Measurements from ENCODE around the gene MEF2A.

GRCh38 chr15:99446908-99447351, 118.9 kb upstream of the MEF2A start:
- PRO-cap, 4 experiments: no peak in any of the 4 experiments
- RAMPAGE, long total RNA, 2 experiments: no peak in any of the 2 experiments
- RRBS: no CpG with 5 or more reads among the region's 21 CpGs

DNA sequence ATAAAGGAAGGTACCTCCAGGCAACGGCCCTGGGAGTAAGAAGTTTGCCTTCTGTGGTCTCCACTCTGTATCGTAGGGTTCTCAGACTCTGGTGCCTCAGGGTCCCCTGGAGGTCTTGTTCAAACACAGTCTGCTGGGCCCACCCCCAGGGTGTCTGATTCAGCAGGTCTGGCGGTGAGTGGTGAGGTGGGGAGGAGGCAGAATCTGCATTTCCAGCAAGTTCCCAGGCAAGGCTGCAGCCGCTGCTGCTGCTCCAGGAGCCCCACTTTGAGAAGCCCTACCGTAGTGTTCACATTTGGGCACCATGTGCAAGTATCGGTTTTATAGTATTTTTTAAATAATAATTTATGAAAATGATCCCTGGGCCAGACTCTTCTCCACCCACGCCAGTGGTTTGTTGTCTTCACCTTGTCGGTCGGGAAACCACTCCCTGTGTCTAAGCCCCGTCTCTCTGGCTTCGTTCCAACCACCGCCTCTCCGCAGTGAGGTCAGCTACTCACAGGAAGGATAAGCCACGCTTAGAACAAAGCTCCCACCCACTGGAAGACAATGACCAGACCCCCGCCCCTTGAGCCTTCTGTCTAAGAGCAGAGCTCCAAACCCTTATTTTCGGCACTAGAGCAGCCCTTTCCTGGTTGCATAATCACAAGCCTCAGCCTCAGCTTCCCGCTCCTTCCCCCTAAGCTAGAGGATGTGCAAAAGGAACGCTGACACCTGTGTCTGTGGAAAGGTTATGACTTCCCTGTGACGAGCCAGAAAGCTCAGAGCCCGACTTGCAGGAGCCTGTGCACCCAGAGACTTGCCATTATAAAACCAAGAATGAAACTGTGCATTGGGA, 115.0 kb upstream of the MEF2A start:
- PRO-cap, 4 experiments: peak in 3 of 4 experiments; most common plus-strand start position 491 of the sequence (in 2); most common minus-strand start position 391 of the sequence (in 1)
- RAMPAGE, long total RNA, 2 experiments: no peak in any of the 2 experiments
- RRBS: no CpG with 5 or more reads among the region's 20 CpGs

DNA sequence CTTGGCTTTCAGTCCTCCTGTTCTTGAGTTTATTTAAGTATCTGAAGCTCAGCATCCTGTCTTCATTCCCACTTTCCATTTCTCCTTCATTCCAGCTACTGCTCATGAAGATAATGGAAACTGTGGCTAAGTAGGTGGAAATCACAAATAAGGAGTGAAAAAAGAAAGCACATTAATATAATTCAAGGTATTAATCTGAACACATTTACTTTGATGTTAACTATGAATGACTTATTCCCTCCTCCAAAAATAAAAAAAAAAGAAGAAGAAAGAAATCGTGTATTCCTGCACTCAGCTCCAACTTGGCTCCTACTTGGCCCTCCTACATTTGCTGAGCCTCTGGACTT, 66.8 kb upstream of the MEF2A start:
- PRO-cap, 4 experiments: peak in 4 of 4 experiments; most common minus-strand start position 251 of the sequence (in 4)
- RAMPAGE, long total RNA, 2 experiments: no peak in any of the 2 experiments
- RRBS: no CpG with 5 or more reads among the region's 1 CpG

GRCh38 chr15:99504704-99505253, 61.0 kb upstream of the MEF2A start:
- PRO-cap, 4 experiments: no peak in any of the 4 experiments
- RAMPAGE, long total RNA, 2 experiments: no peak in any of the 2 experiments
- RRBS: no CpG with 5 or more reads among the region's 9 CpGs

DNA sequence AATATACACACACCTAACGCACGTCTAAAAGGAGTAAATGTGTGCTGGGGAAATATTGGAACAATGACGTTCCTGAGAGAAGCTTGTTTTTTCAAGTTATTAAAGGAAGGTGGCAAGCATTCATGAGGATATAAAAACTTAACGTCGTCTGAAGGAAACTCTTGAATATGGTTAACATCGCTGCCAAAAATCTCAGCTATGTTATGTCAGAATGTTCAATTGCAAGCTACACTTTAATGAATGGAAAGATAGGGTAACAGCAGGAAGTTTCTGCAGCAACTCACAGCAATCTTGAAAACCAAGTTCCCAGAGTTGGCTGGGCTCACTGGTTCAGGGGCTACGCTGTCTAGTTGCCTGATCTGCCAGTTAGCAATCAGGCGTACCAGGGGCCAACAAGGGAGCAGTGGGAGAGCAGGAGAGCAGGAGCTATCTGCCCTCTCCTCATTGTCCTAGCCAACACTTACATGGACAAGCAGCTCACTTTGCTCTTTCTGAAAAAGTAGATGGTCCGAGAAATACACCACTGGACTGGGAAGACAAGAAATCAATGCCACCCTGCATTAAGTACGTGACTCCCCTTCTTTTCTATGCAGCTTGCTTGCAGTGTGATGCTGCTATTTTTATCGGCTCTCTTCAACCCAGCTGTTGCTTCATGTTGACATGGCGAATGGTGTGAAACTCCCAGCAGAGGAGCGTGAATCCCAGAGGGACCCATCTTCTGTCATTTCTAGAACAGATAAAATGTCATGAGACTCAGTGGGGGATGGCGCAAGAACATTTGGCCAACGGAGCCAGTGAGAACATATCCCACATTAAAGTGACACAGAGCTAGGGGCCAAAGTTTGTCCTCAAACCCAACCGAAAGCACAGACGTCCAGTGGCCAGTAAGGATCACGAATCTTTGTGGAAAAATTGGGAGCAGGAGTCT, 54.0 kb upstream of the MEF2A start:
- PRO-cap, 4 experiments: no peak in any of the 4 experiments
- RAMPAGE, long total RNA, 2 experiments: no peak in any of the 2 experiments
- RRBS: no CpG with 5 or more reads among the region's 18 CpGs

DNA sequence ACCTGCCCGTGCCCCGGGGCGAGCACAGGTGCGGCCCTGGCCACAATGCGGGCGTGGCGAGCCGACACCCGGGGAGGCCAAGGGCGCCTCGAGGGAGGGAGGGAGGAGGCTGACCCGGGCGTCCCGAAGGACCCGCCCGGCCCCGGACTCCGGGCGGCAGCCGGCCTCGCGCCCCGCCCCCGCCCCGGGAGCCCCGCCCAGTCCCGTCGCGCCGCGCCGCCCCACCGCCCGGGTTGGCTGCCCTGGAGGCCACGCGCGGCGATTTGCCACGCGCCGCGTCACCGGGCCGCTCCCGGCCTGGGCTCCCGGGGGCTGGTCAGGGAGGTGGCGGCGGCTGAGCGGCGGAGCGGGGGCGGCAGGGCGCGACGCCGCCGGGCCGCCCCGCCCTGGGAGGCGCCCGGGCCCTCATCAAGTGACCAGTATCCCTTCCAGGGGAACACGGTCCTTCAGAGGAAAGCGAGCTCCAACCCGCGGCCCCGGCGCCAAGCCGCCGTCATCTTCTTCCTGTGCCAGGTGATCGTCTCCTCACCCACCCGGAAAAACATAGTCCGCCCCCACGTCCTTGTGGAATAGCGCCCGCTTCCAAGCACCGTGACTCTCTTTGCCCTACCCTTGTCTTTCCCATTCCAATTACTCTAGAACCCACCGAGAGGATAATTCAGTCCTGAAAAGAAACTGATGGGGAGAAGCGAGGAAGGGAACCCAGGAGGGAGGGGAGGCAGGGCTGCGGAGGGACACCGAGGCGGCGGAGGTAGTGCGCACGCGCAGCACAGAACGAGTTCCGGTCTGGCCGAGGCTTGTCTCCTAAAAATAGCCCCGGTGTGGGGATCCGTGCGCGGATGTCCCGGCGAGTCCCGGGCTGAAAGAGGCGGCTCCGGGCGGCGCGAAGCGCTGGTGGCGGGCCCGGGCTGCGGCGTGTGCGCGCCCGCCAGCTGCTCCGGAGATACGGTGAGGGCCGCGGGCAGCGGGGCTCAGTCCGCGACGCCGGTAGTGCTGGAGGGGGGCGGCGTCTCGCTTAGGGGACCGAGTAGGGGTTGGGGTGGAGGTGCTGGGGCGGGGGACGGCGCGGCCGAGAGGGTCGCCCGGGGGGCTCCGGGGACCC, at the start of gene MEF2A:
MEF2A (plus strand) TSS at position 828 of the 1,102 bp plus-strand sequence.
- PRO-cap, 4 experiments: peak in 4 of 4 experiments; most common plus-strand start position 836 of the sequence (in 4); most common minus-strand start position 150 of the sequence (in 2)
- RAMPAGE, long total RNA, 2 experiments: start-site peak on the plus strand in 1 of 2 experiments, centred at position 884 of the sequence, 655 reads per replicate
- RRBS: 2% methylated on average over 72 of the region's 129 CpGs

GRCh38 chr15:100060443-100061145, 281.2 kb downstream of the ADAMTS17 start:
- PRO-cap, 4 experiments: no peak in any of the 4 experiments
- RAMPAGE, long total RNA, 2 experiments: no peak in any of the 2 experiments
- RRBS: no CpG with 5 or more reads among the region's 14 CpGs

GRCh38 chr15:100345249-100345977, 3.6 kb upstream of the ADAMTS17 start:
- PRO-cap, 4 experiments: no peak in any of the 4 experiments
- RAMPAGE, long total RNA, 2 experiments: no peak in any of the 2 experiments
- RRBS: no CpG with 5 or more reads among the region's 5 CpGs

- PRO-cap, 4 experiments: no peak in any of the 4 experiments
- RAMPAGE, long total RNA, 2 experiments: no peak in any of the 2 experiments
- RRBS: no CpG with 5 or more reads among the region's 2 CpGs
These were observed 10.5 kb downstream of the CERS3 start for GRCh38 chr15:100518258-100518624.

DNA sequence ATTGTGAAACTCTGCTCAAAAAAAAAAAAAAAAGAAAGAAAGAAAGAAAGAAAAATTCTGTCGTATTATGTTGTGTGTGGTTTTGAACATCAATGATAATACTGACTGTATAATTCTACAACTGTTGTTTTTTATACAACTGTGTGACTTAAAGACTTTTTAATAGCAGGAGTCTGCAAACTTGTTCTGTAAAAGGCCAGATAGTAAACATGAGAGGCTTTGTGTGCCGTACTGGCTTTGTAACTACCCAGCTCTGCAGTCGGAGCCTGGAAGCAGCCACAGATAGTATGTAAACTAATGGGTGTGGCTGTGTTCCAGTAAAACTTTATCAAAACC, 11.8 kb downstream of the ASB7 start:
- PRO-cap, 4 experiments: no peak in any of the 4 experiments
- RAMPAGE, long total RNA, 2 experiments: no peak in any of the 2 experiments
- RRBS: no CpG with 5 or more reads among the region's 3 CpGs

- PRO-cap, 4 experiments: no peak in any of the 4 experiments
- RAMPAGE, long total RNA, 2 experiments: no peak in any of the 2 experiments
- RRBS: no CpG with 5 or more reads among the region's 9 CpGs
These were observed 8.1 kb downstream of the LRRK1 start for GRCh38 chr15:100926979-100927873.

DNA sequence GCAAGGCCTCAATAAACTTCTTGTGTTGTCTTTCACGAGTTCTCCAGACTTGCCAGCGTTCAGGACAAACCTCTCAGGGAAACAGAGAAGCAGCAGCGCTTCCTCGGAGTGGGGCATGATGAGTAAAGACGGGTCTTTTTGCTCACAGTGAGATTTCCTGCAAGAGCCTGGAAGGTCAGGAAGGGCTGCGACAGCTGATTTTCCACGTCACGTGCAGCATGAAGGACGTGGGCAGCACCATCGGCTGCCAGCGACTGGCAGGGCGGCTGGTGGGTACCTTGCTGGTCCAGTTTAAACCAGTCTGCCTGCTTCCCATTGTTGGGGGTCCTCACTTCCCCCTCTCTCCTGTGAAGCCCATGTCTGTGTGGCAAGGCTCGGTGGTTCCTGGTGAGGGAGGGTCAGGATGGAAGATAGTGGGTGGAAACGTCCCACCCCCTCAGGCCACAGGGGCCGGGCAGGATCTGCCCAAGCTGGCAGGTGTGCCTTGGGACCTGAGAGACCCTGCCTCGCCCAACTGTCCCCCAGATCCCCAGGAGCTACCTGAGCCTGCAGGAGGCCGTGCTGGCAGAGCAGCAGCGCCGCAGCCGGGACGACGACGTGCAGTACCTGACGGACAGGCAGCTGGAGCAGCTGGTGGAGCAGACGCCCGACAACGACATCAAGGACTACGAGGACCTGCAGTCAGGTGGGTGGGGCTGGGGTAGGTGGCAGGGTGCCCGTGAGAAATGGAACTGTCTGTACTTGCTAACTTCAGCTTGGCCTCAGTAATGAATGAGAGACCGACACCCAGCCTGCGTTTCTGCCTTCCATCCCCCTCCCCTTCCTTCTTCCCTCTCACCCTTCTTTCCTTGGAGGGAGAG, 108.2 kb downstream of the LRRK1 start:
- PRO-cap, 4 experiments: no peak in any of the 4 experiments
- RAMPAGE, long total RNA, 2 experiments: no peak in any of the 2 experiments
- RRBS: no CpG with 5 or more reads among the region's 31 CpGs

DNA sequence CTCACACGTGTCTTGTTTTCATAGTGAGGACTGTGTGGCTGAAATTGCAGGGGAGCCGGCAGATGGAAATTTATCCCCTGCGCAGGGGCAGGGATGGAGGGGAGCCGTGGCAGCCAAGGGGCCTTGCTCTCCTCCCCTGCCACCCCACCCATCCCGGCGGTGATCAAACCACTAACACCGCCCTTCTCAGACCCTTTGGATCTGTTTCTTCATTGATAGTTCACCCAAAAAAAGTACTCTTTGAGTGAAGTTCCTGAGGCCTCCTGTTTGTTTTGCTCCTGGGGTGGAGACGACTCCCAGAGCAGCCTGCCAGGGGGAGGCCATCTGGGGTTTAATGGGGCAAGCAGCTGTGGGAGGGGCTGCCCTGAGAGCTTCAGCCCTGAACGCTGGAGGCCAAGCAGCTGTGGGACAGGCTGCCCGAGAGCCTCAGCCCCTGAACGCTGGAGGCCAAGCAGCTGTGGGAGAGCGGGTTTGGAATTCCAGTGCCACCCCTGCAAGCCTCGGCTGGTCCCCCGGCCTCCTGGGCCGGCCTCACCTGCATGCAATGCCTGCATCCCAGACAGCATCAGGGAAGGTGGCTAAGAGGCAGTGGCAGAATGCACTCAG, 131.0 kb downstream of the LRRK1 start:
- PRO-cap, 4 experiments: peak in 1 of 4 experiments; most common plus-strand start position 462 of the sequence (in 1); most common minus-strand start position 274 of the sequence (in 1)
- RAMPAGE, long total RNA, 2 experiments: no peak in any of the 2 experiments
- RRBS: 38% methylated on average over 3 of the region's 15 CpGs

DNA sequence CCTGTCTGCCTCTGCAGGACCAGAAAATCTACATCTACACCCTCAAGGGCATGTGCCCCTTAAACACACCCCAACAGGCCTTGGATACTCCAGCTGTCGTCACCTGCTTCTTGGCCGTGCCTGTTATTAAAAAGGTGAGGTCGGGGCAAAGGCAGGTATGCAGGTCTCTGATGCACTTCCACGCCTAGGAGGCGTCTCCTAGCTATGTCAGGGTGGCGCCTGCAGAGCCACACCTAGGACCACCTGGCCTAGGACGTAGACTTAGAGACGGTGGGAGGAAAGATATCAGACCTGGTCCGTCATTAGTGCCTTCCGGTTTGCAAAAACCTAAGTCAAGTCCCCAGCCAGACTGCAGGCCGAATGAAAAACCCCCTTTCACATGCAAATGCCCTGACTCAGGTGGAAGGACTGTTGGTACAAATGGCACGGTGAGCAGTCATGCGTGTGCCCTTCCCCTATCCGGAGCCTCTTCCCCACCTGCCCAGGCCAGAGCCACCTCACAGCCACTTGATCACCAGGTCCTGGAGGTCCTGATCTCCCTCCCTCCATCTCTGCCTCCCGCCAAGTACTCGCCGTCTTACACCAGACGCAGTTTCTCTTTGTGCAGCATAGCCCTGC, 143.5 kb downstream of the LRRK1 start:
- PRO-cap, 4 experiments: no peak in any of the 4 experiments
- RAMPAGE, long total RNA, 2 experiments: no peak in any of the 2 experiments
- RRBS: no CpG with 5 or more reads among the region's 18 CpGs

- PRO-cap, 4 experiments: no peak in any of the 4 experiments
- RAMPAGE, long total RNA, 2 experiments: no peak in any of the 2 experiments
- RRBS: no CpG with 5 or more reads among the region's 20 CpGs
These were observed 135.9 kb downstream of the CHSY1 start for GRCh38 chr15:101115647-101116746.

GRCh38 chr15:101188601-101189688, 62.9 kb downstream of the CHSY1 start:
- PRO-cap, 4 experiments: peak in 1 of 4 experiments; most common minus-strand start chr15:101189288 (in 1)
- RAMPAGE, long total RNA, 2 experiments: no peak in any of the 2 experiments
- RRBS: 23% methylated on average over 4 of the region's 32 CpGs

DNA sequence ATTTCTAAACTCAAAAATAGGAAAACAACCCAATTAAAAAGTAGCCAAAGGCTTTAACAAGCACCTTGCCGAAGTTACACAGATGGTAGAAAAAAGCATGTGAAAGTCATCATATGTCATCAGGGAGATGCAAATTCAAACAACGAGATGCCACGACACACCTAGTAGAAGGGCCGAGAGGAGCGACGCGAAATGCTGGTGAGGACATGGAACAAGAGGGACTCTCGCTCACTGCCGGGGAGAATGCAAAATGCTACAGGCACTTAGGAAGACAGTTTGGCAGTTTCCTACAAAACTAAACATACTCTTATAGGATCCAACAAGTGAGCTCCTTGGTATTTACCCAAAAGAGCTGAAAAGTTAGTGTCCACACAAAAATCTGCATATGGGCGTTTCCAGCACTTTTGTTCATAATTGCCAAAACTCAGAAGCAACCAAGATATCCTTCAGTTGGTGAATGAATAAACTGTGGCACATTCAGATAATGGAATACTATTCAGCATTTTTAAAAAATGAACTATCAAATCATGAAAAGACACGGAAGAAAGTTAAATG, 61.0 kb downstream of the CHSY1 start:
- PRO-cap, 4 experiments: no peak in any of the 4 experiments
- RAMPAGE, long total RNA, 2 experiments: no peak in any of the 2 experiments
- RRBS: no CpG with 5 or more reads among the region's 11 CpGs

DNA sequence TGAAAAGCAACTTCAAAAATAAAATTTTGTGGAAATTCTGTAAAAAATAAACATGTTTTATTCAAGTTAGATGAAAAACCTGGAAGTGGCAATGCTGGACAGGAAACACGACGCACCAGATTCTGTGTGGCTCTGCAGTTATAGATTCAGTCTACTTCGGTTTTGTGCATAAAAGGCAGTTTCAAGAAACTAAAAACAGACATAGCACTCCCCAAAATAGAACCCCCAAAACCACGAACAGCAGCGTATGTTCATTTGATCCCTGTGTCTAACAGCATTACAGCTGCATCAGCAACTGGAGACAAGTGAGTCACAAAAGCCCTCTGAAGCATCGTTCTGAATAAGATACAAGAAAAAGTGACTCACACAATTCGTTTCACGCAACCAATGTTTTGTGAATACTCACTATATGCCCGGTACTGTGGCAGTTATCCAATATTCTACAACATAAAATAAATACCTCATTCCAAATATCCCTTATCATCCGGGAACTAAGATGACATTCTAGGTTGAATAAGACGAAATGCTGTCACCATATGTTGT, 52.1 kb downstream of the CHSY1 start:
- PRO-cap, 4 experiments: peak in 1 of 4 experiments; most common minus-strand start position 146 of the sequence (in 1)
- RAMPAGE, long total RNA, 2 experiments: no peak in any of the 2 experiments
- RRBS: 57% methylated on average over 1 of the region's 11 CpGs

- PRO-cap, 4 experiments: peak in 2 of 4 experiments; most common plus-strand start chr15:101255903 (in 1); most common minus-strand start chr15:101255702 (in 2)
- RAMPAGE, long total RNA, 2 experiments: no peak in any of the 2 experiments
- RRBS: no CpG with 5 or more reads among the region's 6 CpGs
These were observed 3.8 kb upstream of the CHSY1 start for GRCh38 chr15:101255619-101256080.

DNA sequence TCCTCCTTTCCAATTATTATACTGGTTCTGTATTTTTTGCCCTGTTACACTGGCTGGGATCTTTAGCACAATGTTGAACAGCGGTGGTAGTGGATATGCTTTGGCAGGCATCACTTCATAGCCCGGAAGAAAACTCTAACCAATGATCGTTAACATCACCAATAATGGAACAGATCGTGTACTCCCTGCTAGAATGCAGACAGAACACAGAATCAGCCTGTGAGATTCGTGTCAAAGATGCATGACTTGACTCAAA, 4.1 kb upstream of the SNRPA1 start:
- PRO-cap, 4 experiments: no peak in any of the 4 experiments
- RAMPAGE, long total RNA, 2 experiments: no peak in any of the 2 experiments
- RRBS: no CpG with 5 or more reads among the region's 5 CpGs